AG08470 (cell line): ENCODE results near the gene NAXD.

DNA sequence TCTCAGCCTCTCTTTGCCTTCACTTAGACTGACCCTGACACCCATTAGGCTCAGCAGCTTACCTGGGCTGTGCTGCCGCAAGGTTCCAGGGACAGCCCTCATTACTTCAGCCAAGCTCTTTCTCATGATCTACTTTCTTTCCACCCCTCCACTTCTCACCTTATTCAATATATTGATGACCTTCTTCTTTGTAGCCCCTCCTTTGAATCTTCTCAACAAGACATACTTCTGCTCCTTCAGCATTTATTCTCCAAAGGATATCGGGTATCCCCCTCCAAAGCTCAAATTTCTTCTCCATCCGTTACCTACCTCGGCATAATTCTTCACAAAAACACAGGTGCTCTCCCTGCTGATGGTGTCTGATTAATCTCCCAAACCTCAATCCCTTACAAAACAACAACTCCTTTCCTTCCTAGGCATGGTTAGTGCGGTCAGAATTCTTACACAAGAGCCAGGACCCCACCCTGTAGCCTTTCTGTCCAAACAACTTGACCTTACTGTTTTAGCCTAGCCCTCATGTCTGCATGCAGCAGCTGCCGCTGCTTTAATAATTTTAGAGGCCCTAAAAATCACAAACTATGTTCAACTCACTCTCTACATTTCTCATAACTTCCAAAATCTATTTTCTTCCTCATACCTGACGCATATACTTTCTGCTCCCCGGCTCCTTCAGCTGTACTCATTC, 517.6 kb downstream of the IRS2 start:
- RRBS, result no CpG with 5 or more reads among the region's 8 CpGs

- RRBS, result no CpG with 5 or more reads among the region's 6 CpGs
Measured at GRCh38 chr13:109592677-109593269, 193.6 kb downstream of the IRS2 start.

DNA sequence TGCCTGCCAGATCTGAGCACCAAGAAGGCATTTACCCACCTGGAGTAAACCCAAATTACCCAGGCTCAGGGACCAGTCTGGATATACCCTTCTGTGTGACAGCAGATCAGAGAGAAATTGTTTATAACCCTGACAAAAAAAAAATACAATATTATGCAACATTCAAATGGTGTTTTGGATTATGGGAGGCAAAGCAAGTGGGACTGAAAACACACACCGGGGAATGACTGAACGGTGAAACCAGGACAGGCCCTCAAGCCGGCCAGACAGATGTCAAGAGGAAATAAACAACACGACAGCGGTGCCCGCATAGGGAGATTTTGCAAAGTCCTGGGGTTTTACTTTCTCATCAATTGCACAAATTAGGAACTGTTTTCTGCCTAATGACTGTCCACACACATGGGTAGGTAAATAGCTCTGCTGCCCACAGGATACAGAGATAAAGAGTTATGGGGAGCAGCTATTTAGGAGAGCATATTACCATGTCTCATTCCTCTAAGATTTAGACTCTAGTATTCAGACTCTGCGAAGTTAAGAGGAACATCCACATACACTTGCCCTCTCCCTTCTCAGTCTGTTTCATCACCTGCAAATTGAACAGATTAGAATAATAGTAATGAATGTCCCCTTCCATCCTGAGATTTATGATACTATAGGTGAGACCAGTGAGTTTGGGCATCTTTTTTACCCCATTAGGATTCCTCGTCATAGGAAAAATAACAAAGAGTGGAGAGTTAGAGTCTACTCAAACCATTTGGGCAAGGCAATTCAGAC, 134.4 kb downstream of the IRS2 start:
- RRBS, result no CpG with 5 or more reads among the region's 8 CpGs

GRCh38 chr13:109684269-109685255, 101.8 kb downstream of the IRS2 start:
- RRBS, result no CpG with 5 or more reads among the region's 18 CpGs

DNA sequence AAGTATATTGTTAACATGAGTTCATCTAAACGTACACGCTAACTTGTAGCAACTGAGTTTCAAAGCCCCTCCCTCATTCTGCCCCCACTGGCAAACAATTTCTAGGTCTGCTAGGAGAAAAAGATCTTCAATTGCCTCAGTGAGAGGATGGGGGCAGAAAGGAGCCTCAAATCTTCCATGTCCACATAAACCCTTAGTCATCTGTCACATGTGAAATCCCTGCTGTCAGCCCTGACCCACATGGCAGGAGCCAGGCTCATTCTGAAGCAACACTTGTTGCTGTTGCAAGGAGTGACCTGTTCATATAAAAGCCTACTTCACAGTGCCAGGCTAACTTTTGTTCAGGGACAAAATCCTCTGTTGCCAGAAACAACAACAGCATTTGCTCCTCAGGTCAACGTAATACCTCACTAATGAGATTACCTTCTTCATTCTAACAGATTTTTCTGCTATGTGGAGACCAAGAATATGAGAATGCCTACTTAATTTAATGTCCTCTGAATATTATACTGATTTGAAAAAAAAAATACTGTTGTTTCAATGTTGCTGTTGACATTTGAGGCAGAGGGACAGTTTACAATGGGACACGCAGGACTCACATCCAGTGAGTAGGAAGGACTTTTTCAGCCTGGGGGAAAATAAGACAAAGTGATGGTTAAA, 70.4 kb downstream of the IRS2 start:
- RRBS, result no CpG with 5 or more reads among the region's 4 CpGs

- RRBS, result no CpG with 5 or more reads among the region's 8 CpGs
Measured at GRCh38 chr13:109719931-109720679, 66.3 kb downstream of the IRS2 start.

DNA sequence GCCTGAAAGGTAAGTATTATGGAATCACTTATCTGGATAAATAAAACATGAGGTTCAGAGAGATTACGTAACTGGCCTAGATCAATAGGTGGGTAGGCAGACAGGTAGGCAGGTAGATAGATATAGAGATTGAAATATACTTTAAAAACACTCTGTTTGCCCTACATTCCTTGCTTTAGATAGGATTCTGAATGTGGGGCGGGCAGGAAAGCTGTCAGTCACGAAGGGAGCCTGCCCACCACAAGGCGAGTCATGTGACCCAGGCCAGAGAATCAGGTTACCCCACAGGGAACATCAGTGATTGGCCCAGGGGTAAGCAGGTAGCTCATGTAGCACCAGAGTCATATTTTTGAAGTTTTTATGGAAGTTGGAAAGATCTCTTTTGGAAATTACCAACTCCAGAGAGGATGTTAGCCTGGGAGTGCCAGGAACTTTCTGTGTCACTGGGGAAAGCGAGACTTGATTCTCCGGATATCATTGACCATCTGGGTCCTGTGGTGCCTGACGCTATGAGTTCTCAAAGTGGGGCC, 60.4 kb downstream of the IRS2 start:
- RRBS, result no CpG with 5 or more reads among the region's 7 CpGs

- RRBS, result 2% methylated on average over 66 of the region's 150 CpGs
Measured at GRCh38 chr13:109785438-109786419, 654 bp downstream of the IRS2 start.

DNA sequence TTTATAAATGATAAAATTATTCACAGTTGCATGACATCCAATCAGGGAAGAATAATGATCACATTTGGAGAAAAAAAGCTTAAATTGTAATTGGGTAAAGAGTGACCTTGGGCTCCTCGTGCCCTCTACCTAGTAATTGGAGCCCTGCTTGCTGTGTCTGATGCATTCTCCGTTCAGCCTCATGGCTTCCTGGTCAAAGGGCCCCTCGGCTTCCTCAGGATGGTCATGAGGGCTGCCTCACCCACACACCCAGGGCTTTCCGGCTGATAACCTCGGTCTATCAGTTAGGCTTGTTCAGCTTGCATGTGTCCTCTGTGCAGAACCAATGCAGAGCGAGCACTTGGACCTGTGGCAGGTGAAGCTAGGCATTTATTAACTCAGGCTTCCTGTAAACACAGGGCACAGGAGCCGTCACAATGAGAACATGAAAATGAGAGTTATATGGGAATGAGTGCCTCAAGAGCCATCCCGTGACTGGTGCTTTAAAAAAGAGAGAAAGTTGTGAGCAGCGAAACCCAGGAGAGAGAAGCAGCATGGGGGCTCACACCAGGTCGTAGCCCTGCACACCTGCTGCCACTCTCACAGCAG, 50.2 kb upstream of the IRS2 start:
- RRBS, result no CpG with 5 or more reads among the region's 10 CpGs

DNA sequence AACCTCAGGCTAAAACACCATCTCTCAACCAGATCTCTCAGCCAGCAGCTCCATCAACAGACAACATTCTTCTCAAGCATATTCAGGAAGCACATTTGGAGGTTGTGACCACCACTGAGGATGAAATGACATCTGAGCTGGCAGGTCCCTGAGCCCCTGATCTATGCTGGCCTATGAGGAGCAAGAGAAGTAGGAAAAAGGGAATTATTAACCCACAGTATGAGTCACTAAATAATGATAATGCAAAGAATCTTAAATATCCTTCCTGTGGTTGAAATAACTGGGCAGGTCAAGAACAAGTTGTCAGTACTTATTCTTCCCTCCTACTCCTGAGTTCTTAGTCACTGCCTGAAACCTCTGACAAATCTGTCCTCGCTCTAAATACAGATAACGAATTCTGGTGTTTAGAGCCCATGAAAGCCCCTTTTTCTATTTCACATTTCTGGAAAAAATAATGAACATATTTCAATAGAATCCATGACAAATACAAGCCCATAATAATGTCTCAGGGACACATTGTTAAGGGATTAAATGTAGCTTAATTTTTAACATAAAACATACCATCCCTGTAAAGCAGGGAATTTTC, 225.8 kb upstream of the IRS2 start:
- RRBS, result no CpG with 5 or more reads among the region's 2 CpGs

DNA sequence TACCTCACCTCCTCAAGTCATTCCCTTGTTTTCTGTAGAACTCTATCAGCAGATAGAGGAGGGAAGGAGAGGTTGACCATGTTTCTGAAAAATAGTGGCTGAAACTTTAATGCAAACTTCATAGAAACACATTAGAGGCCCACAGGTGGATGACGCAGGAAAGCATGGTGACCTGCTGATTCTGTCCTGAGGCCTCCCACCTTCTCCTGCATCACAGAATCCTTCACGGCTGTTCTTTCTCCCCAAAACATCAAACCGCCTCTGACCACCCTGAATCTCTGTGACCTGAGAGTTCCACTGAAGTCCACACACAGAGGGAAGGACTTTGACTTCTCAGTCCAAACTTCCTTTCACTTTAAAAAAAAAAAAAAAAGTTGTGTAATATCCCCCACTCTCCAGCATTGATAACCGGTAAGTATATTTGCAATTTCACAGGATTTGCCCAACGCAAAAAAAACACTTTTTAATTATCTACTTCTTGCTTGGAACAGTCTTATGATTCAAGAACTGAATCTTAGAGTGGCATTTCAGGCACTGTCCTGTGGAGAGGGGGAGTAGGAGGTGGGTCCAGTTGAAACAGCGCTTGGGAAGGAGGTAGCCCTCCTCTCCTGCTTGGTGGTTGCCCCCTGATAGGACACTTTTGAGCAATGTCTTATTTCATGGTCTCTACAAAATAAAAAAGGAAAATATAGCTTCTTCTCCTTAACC, 259.5 kb upstream of the IRS2 start:
- RRBS, result no CpG with 5 or more reads among the region's 6 CpGs

- RRBS, result no CpG with 5 or more reads among the region's 23 CpGs
Measured at GRCh38 chr13:110129002-110129592, 177.9 kb downstream of the COL4A1 start.

GRCh38 chr13:110281563-110282304, 25.2 kb downstream of the COL4A1 start:
- RRBS, result no CpG with 5 or more reads among the region's 5 CpGs

- RRBS, result no CpG with 5 or more reads among the region's 3 CpGs
Measured at GRCh38 chr13:110282439-110282976, 24.4 kb downstream of the COL4A1 start.

DNA sequence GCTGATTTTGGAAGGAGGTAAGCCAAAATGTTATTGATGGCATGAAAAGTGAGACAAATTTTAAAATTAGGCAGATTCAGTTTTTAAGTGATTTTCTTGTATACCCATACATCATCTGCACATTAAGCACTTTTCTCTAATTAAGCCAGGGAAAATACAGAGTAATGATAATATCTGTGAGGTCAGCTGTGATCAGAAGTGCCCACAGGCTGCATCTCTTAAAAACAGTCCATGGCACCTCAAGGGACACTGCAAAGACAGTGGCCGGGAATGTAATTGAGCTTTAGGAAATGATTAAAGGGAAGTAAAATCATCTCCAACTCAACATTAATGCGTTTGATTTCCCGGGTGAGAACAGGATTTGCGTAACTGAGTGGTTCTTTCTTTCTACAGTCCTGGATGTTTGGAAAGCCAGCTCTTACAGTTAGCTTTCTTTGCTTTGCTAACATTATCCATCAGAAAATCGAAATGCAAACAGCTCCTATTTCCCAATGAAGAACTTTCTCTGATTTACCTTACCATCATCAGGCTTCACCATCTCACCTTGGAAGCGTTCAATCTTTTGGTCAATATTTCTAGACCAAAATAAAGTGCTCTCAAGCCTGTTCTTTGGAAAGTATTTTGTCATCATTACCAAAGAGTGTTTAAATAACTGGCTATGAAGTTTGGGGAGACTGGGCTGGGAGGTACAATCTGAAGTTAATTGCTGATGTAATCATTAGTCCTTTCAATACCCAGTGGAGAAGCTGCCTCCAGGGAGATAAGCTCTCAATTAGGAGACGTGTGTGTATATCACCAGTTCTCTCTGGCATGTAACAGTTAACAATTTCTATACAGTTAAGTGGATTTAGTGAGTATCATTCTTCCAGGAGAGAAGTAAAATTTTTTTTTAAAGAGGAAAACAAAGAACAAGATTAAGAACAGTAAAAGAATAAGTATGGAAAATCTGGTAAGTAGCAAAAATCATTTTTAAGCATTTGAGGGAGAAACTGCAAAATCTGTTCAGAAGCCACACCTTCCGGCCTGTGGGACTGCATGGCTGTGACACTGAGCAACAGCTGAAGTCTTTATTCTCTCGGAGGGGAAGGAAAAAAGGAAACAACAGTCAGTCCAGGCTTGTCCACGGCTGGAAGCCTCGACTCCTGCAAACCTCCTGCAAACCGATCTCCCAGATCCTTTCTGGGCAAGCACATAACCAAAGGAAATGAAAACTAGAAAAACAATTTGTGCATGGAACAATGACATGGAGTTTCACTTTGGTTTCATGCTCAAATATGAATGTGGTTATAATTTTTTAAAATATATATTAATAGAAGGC, 1.5 kb downstream of the COL4A1 start:
- RRBS, result 100% methylated on average over 1 of the region's 12 CpGs

- RRBS, result no CpG with 5 or more reads among the region's 16 CpGs
Measured at GRCh38 chr13:110322012-110322848, 15.1 kb downstream of the COL4A2 start.

GRCh38 chr13:110340457-110340687, 33.3 kb downstream of the COL4A2 start:
- RRBS, result no CpG with 5 or more reads among the region's 1 CpG

DNA sequence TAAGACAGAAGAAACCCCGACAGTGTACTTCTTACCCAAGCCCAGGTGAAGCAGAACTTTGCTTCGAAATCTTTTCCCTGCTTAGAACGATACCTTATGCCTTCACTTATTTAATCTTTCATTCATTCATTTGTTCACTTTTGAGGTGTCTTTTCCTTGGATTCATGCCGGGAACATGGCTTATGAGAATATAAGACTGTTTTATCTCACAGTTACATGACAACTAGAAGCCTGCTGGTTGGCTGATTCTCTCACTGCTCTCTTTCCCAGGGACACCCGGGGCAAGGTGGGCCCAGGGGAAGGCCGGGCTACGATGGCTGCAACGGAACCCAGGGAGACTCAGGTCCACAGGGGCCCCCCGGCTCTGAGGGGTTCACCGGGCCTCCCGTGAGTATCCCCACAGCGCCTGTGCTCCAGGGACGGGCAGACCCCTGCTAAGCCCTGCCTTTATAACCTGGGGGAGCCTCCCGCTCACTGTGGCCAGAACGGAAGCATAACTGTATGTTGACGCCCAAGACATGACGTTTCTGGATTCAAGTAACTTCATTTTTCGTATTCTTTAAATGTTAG, 121.2 kb downstream of the COL4A2 start:
- RRBS, result 90% methylated on average over 6 of the region's 18 CpGs

DNA sequence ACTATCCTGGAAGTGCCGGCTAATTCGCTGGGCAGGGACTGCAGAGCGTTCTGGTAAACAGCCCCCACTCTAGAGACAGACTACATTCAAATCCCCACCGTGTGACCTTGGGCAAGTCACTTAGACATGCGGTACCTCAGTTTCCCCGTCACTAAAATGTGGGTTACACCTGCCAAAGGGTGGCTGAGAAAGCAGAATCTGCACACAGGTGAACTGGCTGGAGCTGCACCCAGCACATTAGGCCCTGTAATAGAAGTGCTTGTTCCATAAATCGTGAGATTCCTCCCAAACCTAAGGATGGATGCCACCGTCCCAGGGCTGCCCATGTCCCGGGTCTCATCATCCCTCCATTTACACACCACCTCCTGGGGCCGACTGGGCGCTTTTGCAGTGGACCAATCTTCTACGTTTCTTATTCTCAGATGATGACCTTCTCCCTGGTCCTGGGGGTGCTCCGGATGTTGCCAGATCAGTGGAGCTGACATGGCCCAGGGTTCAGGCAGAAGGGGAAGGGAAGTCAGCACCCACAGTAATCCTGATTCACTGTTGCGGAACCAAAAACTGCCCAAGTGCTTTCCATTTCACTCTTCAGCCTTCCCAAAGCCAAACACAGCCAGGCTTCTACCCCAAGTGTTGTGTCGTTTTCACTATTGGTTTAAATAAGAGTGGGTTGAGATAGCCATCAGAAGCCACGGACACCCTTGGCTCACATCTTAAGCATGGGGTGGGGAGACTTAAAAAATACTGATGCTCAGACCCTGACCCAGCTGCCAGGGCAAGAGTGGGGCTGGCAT, 29.9 kb downstream of the RAB20 start:
- RRBS, result 89% methylated on average over 1 of the region's 16 CpGs

- RRBS, result 2% methylated on average over 13 of the region's 42 CpGs
Measured at GRCh38 chr13:110615094-110615704, at the start of gene NAXD. Gene NAXD (plus strand): TSS chr13:110615545.